K562 (cell line): ENCODE results near the genes TNPO3 and SMKR1.

- RAMPAGE, long total RNA, result start-site peak on the minus strand at chr7:129054895-129054933, 397 and 368 reads in 2 replicates; start-site peak on the minus strand at chr7:129055063-129055129, 1,779 and 1,082 reads in 2 replicates; start-site peak on the plus strand at chr7:129055226-129055234, 36 and 27 reads in 2 replicates
- RRBS, result 3% methylated on average over 6 of the region's 67 CpGs
PRO-cap:
- standard, result bidirectional peak, plus-strand start at chr7:129054624, minus-strand start at chr7:129054494; unidirectional peak, plus-strand start at chr7:129054430; bidirectional peak, plus-strand start at chr7:129055226, minus-strand start at chr7:129054880
- CoPRO, capped RNA only, 2 experiments, result peak in 2 of 2 experiments; most common plus-strand start chr7:129054624 (in 2); most common minus-strand start chr7:129054880 (in 2)
- CoPRO, capped and uncapped RNA, 2 experiments, result peak in 2 of 2 experiments; most common plus-strand start chr7:129055226 (in 2); most common minus-strand start chr7:129055111 (in 2)
- CoPRO, uncapped RNA only, 2 experiments, result peak in 2 of 2 experiments; most common plus-strand start chr7:129054652 (in 1); most common minus-strand start chr7:129055071 (in 2)
CAGE:
- cytosol, long polyA plus RNA, result start-site peak on the minus strand at chr7:129054892-129054927, 519 and 398 reads in 2 replicates; start-site peak on the minus strand at chr7:129055091-129055117, 703 and 91 reads in 2 replicates
- long polyA plus RNA, result start-site peak on the minus strand at chr7:129054892-129054927, 458 and 572 reads in 2 replicates; start-site peak on the minus strand at chr7:129055084-129055111, 308 and 133 reads in 2 replicates
- nucleolus, long total RNA, result no peak
- nucleus, long polyA plus RNA, result start-site peak on the minus strand at chr7:129054893-129054927, 293 and 346 reads in 2 replicates; start-site peak on the minus strand at chr7:129055088-129055117, 425 and 515 reads in 2 replicates
These were observed at the start of gene TNPO3 for GRCh38 chr7:129054361-129055438. Gene TNPO3, minus strand, starts transcription at chr7:129055111.

DNA sequence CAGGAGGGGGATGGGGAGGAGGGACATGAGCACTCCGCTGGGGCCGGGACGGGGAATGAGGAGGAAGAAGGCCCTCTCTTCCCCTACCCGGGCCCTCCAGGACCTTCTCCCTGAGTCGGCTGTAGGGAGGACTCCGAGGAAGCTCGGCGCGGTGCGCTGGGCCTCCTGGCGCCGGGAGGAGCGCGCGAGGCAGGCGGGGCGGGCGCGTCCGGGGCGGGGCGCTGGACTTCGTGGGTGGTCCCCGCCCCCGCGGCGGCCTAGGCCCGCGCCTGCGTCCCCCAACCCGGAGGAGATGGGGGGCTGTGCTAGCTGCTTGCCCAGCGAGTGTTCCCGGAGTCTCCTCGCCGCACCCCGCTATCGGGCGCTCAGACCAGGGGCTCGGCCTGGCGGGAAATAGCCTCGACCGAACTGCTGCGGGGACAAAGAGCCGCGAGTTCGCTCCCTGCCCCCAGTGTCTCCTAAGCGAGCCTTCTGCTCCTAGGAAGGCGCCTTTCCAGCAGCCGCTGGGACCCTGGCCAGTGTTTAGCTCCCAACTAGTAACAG, 19.2 kb upstream of the SMO start:
- RAMPAGE, long total RNA, result no peak
- RRBS, result 4% methylated on average over 28 of the region's 49 CpGs
PRO-cap:
- standard, result bidirectional peak, plus-strand start at position 286 of the sequence, minus-strand start at position 135 of the sequence
- CoPRO, capped RNA only, 2 experiments, result peak in 1 of 2 experiments; most common plus-strand start position 226 of the sequence (in 1); most common minus-strand start position 132 of the sequence (in 1)
- CoPRO, capped and uncapped RNA, 2 experiments, result no peak in any of the 2 experiments
- CoPRO, uncapped RNA only, 2 experiments, result peak in 1 of 2 experiments; most common plus-strand start position 325 of the sequence (in 1); most common minus-strand start position 132 of the sequence (in 1)
CAGE:
- cytosol, long polyA plus RNA, result no peak
- long polyA plus RNA, result no peak
- nucleolus, long total RNA, result no peak
- nucleus, long polyA plus RNA, result no peak

DNA sequence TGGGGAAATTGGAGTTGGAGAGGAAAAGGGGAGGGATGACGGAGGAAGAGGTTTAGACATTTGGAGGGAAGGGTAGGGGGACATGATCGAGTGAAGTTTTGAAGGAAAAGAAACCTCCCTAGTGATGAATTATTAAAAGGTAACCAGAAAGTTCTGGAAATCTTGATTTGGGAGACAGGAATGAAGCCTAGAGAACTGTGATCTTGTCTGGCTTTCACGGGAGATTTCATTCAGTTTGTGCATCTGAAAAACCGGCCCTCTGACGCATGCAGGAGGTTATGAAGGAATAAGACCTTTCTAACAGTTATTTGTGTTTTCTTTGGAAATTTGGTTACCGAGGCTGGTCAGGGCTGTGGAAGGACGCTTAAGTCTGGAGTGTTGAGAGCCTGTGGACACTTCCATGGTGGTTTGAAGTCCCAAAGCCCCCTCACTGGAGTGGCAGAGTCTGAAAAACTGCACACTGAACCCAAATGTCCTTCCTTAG, 1.5 kb downstream of the SMO start:
- RAMPAGE, long total RNA, result no peak
- RRBS, result no CpG with 5 or more reads among the region's 7 CpGs
PRO-cap:
- standard, result no peak
- CoPRO, capped RNA only, 2 experiments, result no peak in any of the 2 experiments
- CoPRO, capped and uncapped RNA, 2 experiments, result no peak in any of the 2 experiments
- CoPRO, uncapped RNA only, 2 experiments, result no peak in any of the 2 experiments
CAGE:
- cytosol, long polyA plus RNA, result no peak
- long polyA plus RNA, result no peak
- nucleolus, long total RNA, result no peak
- nucleus, long polyA plus RNA, result no peak

- RAMPAGE, long total RNA, result no peak
- RRBS, result 25% methylated on average over 68 of the region's 123 CpGs
PRO-cap:
- standard, result bidirectional peak, plus-strand start at chr7:129502552, minus-strand start at chr7:129502347
- CoPRO, capped RNA only, 2 experiments, result peak in 2 of 2 experiments; most common plus-strand start chr7:129502550 (in 1); most common minus-strand start chr7:129502386 (in 2)
- CoPRO, capped and uncapped RNA, 2 experiments, result peak in 2 of 2 experiments; most common plus-strand start chr7:129502365 (in 1); most common minus-strand start chr7:129502386 (in 2)
- CoPRO, uncapped RNA only, 2 experiments, result no peak in any of the 2 experiments
CAGE:
- cytosol, long polyA plus RNA, result no peak
- long polyA plus RNA, result no peak
- nucleolus, long total RNA, result no peak
- nucleus, long polyA plus RNA, result no peak
These were observed at the start of gene SMKR1 for GRCh38 chr7:129501850-129503084. Gene SMKR1, plus strand, starts transcription at chr7:129502531.

DNA sequence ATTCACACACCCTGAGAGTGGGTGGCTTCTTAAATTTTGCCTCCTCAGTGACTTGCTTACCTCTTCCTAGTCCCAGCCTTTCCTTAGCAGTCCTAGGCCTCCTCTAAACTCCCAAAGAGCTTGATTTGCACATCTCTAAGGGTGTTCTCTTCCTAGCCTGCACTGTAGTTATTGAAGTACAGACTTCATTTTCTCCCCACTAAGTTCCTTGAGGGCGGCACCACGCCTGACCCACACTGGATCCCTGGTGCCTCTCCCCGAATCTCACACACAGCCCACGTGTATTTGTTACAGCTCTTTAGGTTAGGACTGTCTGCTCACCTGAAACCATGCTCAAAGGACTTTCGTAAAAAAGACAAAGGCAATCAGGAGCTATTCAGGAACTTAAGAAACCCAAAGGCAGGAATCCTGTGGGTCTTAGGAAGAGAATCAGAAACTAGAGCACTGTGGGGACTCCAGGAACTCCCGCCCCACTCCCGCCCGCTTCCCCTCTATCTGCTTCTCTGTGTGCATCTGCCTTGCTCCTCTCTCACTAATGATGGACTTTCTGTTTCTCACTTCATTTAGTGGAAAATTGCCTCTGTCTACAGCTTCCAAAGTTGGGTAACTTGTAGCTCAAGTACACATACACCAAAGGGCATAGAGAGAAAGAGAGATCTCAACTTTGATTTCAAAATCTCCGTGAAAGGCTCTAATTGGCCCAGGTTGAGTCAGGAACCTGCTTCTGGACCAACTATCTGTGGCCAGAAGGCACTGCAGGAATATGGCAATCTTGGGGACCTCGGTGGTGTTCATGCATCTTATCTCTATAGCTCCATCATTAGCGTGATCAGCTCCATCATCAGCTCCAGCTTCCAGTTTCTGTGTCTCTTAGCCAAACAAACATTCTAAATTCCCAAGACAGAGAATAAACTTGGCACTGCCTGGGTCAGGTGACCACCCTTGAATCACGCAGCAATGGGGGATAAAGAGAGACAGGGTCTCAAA, 5.9 kb upstream of the NRF1 start:
- RAMPAGE, long total RNA, result no peak
- RRBS, result no CpG with 5 or more reads among the region's 12 CpGs
PRO-cap:
- standard, result unidirectional peak, minus-strand start at position 167 of the sequence; unidirectional peak, minus-strand start at position 498 of the sequence
- CoPRO, capped RNA only, 2 experiments, result no peak in any of the 2 experiments
- CoPRO, capped and uncapped RNA, 2 experiments, result peak in 2 of 2 experiments; most common minus-strand start position 49 of the sequence (in 1)
- CoPRO, uncapped RNA only, 2 experiments, result peak in 2 of 2 experiments; most common minus-strand start position 201 of the sequence (in 1)
CAGE:
- cytosol, long polyA plus RNA, result no peak
- long polyA plus RNA, result no peak
- nucleolus, long total RNA, result no peak
- nucleus, long polyA plus RNA, result no peak

- RAMPAGE, long total RNA, result no peak
- RRBS, result 0% methylated on average over 3 of the region's 17 CpGs
PRO-cap:
- standard, result no peak
- CoPRO, capped RNA only, 2 experiments, result no peak in any of the 2 experiments
- CoPRO, capped and uncapped RNA, 2 experiments, result no peak in any of the 2 experiments
- CoPRO, uncapped RNA only, 2 experiments, result no peak in any of the 2 experiments
CAGE:
- cytosol, long polyA plus RNA, result no peak
- long polyA plus RNA, result no peak
- nucleolus, long total RNA, result no peak
- nucleus, long polyA plus RNA, result no peak
These were observed 341 bp upstream of the NRF1 start for GRCh38 chr7:129611221-129611536.

DNA sequence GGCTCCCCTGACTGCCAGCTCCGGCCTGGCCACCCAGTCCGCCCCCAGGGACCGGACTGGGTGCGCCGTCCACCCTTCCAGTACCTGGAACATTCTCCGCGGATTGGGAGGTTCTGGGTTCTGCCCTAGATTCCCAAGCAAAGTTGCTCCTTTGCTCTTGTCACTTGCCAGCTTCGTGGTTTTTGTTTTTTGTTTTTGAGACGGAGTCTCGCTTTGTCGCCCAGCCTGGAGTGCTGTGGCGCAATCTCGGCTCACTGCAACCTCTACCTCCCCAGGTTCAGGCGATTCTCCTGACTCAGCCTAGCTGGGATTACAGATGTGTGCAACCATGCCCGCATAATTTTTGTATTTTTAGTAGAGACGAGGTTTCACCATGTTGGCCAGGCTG, 126.6 kb downstream of the UBE2H start:
- RAMPAGE, long total RNA, result no peak
- RRBS, result 30% methylated on average over 1 of the region's 16 CpGs
PRO-cap:
- standard, result no peak
- CoPRO, capped RNA only, 2 experiments, result no peak in any of the 2 experiments
- CoPRO, capped and uncapped RNA, 2 experiments, result no peak in any of the 2 experiments
- CoPRO, uncapped RNA only, 2 experiments, result no peak in any of the 2 experiments
CAGE:
- cytosol, long polyA plus RNA, result no peak
- long polyA plus RNA, result no peak
- nucleolus, long total RNA, result no peak
- nucleus, long polyA plus RNA, result no peak

DNA sequence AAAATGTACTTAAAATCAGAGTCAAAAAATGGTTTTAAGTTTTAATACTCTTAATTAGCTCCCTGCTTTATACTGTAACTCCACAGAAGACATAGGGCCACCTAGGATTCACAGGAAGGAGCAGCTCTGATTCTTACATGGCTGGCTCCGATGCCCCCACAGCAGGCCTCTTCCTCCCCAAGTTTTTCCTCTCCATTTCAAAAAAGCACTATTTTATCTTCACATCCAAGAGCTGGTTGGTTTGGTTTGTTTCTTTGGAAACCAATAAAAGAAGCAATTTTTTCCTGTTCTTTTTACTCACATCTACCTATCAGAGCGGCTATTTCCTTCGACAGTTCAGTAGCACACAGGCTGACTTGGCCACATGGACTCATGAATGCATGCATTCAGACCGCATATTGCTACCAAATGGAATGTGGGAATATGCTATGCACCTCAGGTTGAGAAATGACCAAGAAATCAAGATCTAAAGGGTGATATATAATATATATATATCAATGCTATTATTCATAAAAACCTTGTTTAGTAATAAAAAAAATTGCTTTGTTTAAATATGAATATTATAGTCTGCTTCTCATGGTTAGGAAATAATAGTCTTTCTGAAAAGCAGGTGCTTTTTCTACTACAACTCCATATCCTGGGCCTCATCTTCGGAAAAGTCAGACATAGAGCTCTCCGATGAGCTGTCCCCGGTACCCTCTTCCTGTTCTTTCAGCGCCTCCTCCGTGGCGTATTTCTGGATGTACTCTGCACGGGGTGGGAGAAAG, 118.3 kb downstream of the UBE2H start:
- RAMPAGE, long total RNA, result no peak
- RRBS, result no CpG with 5 or more reads among the region's 11 CpGs
PRO-cap:
- standard, result no peak
- CoPRO, capped RNA only, 2 experiments, result no peak in any of the 2 experiments
- CoPRO, capped and uncapped RNA, 2 experiments, result no peak in any of the 2 experiments
- CoPRO, uncapped RNA only, 2 experiments, result no peak in any of the 2 experiments
CAGE:
- cytosol, long polyA plus RNA, result no peak
- long polyA plus RNA, result no peak
- nucleolus, long total RNA, result no peak
- nucleus, long polyA plus RNA, result no peak

- RAMPAGE, long total RNA, result no peak
- RRBS, result no CpG with 5 or more reads among the region's 12 CpGs
PRO-cap:
- standard, result unidirectional peak, plus-strand start at chr7:129949112
- CoPRO, capped RNA only, 2 experiments, result no peak in any of the 2 experiments
- CoPRO, capped and uncapped RNA, 2 experiments, result no peak in any of the 2 experiments
- CoPRO, uncapped RNA only, 2 experiments, result no peak in any of the 2 experiments
CAGE:
- cytosol, long polyA plus RNA, result no peak
- long polyA plus RNA, result no peak
- nucleolus, long total RNA, result no peak
- nucleus, long polyA plus RNA, result no peak
These were observed 4.0 kb downstream of the UBE2H start for GRCh38 chr7:129948731-129949226.

GRCh38 chr7:129950965-129951879, 1.5 kb downstream of the UBE2H start:
- RAMPAGE, long total RNA, result no peak
- RRBS, result 20% methylated on average over 1 of the region's 6 CpGs
PRO-cap:
- standard, result no peak
- CoPRO, capped RNA only, 2 experiments, result no peak in any of the 2 experiments
- CoPRO, capped and uncapped RNA, 2 experiments, result no peak in any of the 2 experiments
- CoPRO, uncapped RNA only, 2 experiments, result no peak in any of the 2 experiments
CAGE:
- cytosol, long polyA plus RNA, result no peak
- long polyA plus RNA, result no peak
- nucleolus, long total RNA, result no peak
- nucleus, long polyA plus RNA, result no peak

DNA sequence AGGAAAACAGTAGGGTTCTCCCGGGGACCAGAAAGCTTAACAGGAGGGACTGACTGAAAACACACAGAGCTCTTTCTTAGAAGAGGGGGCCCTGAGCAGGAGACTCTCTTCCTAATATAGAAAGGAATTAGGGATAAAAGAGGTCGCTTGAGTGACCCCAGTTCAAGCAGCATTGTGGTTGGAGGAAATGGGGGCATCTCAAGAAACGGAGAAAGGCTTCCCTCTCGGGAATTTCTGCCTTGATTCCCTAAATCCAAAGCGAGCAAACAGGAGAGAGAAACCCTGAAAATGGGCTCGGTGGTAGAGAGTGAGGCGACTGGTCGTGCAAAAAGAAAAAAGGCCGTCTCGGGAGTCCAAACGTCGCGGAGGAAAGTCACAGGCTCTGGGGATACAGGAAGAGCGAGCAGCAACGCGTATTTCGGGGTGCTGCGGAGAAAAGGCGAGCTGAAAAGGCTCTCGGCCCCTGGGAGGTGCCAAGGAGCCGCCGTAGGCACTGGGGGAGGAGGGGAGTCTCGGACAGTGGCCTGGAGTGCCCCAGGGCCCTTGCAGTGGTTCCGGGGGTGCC, 798 bp downstream of the UBE2H start:
- RAMPAGE, long total RNA, result no peak
- RRBS, result 0% methylated on average over 1 of the region's 24 CpGs
PRO-cap:
- standard, result no peak
- CoPRO, capped RNA only, 2 experiments, result no peak in any of the 2 experiments
- CoPRO, capped and uncapped RNA, 2 experiments, result no peak in any of the 2 experiments
- CoPRO, uncapped RNA only, 2 experiments, result no peak in any of the 2 experiments
CAGE:
- cytosol, long polyA plus RNA, result no peak
- long polyA plus RNA, result no peak
- nucleolus, long total RNA, result no peak
- nucleus, long polyA plus RNA, result no peak

DNA sequence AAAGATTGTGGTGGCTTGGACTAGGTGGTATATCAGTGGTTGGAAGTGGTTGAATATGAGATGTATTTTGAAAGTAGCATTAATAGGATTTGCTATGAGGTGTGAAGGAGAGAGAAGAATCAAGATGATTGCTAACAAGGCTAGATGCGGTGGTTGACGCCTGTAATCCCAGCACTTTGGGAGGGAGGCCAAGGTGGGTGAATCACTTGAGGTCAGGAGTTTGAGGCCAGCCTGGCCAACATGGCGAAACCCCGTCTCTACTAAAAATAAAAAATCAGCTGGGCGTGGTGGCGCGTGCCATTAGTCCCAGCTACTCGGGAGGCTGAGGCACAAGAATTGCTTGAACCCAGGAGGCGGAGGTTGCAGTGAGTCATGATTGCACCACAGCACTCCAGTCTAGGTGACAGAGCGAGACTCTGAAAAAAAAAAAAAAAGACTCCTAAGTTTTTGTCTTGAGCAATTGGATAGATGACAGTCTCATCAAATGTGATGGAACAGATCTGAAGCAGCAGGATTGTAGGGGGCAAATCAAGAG, 14.1 kb downstream of the KLHDC10 start:
- RAMPAGE, long total RNA, result no peak
- RRBS, result no CpG with 5 or more reads among the region's 10 CpGs
PRO-cap:
- standard, result no peak
- CoPRO, capped RNA only, 2 experiments, result no peak in any of the 2 experiments
- CoPRO, capped and uncapped RNA, 2 experiments, result no peak in any of the 2 experiments
- CoPRO, uncapped RNA only, 2 experiments, result peak in 1 of 2 experiments; most common plus-strand start position 442 of the sequence (in 1)
CAGE:
- cytosol, long polyA plus RNA, result no peak
- long polyA plus RNA, result no peak
- nucleolus, long total RNA, result no peak
- nucleus, long polyA plus RNA, result no peak

DNA sequence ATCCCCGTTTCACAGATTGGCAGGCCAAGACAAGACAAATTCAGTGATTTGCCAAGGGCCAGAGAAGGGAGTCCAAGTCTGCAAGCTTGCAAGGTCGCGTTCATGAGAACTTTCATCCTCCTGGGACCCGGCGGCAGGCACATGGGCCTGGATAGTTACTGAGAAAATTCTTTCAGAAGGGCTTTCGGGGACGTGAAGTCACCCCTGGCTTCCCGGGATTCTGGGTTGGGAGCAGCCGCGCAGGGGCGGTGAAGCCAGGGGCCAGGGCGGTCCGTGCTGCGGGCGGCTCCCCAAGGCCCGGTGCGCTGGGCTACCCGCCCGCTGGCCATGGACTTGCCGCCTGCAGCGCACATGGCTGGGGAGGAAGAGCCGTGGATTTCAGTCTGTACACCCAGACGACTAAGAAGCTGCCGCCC, 64.7 kb downstream of the TMEM209 start:
- RAMPAGE, long total RNA, result no peak
- RRBS, result 96% methylated on average over 13 of the region's 24 CpGs
PRO-cap:
- standard, result no peak
- CoPRO, capped RNA only, 2 experiments, result no peak in any of the 2 experiments
- CoPRO, capped and uncapped RNA, 2 experiments, result no peak in any of the 2 experiments
- CoPRO, uncapped RNA only, 2 experiments, result no peak in any of the 2 experiments
CAGE:
- cytosol, long polyA plus RNA, result no peak
- long polyA plus RNA, result no peak
- nucleolus, long total RNA, result no peak
- nucleus, long polyA plus RNA, result no peak

GRCh38 chr7:130201616-130202831, 3.2 kb downstream of the TMEM209 start:
- RAMPAGE, long total RNA, result no peak
- RRBS, result no CpG with 5 or more reads among the region's 11 CpGs
PRO-cap:
- standard, result unidirectional peak, minus-strand start at chr7:130201972
- CoPRO, capped RNA only, 2 experiments, result peak in 2 of 2 experiments; most common plus-strand start chr7:130201972 (in 1); most common minus-strand start chr7:130201972 (in 2)
- CoPRO, capped and uncapped RNA, 2 experiments, result peak in 2 of 2 experiments; most common plus-strand start chr7:130201970 (in 1); most common minus-strand start chr7:130201954 (in 1)
- CoPRO, uncapped RNA only, 2 experiments, result peak in 2 of 2 experiments; most common plus-strand start chr7:130202233 (in 1); most common minus-strand start chr7:130202135 (in 1)
CAGE:
- cytosol, long polyA plus RNA, result no peak
- long polyA plus RNA, result no peak
- nucleolus, long total RNA, result no peak
- nucleus, long polyA plus RNA, result no peak

- RAMPAGE, long total RNA, result no peak
- RRBS, result no CpG with 5 or more reads among the region's 11 CpGs
PRO-cap:
- standard, result no peak
- CoPRO, capped RNA only, 2 experiments, result no peak in any of the 2 experiments
- CoPRO, capped and uncapped RNA, 2 experiments, result no peak in any of the 2 experiments
- CoPRO, uncapped RNA only, 2 experiments, result no peak in any of the 2 experiments
CAGE:
- cytosol, long polyA plus RNA, result no peak
- long polyA plus RNA, result no peak
- nucleolus, long total RNA, result no peak
- nucleus, long polyA plus RNA, result no peak
These were observed 11.0 kb upstream of the CPA1 start for GRCh38 chr7:130369078-130369816.

DNA sequence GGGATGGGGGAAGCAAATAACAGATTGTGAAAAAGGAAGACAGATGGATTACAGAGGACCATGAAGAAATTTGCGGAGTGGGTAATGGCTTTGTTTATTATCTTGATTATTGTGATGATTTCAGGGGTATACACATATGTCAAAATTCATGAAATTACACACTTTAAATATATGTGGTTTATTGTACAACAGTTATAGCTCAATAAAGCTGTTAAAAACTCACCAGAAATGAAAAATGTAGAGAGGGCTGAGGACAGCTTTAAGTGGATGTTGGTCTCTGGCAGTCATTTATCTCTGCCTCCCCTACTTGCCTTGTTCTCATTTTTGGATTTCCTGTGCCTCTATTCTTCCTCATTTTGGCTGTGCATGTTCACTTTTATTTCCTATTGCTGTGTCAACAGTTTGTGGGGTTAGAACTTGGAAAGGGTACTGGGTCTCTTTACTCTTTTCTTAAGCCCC, 18.7 kb upstream of the MEST start:
- RAMPAGE, long total RNA, result no peak
- RRBS, result no CpG with 5 or more reads among the region's 1 CpG
PRO-cap:
- standard, result no peak
- CoPRO, capped RNA only, 2 experiments, result no peak in any of the 2 experiments
- CoPRO, capped and uncapped RNA, 2 experiments, result no peak in any of the 2 experiments
- CoPRO, uncapped RNA only, 2 experiments, result no peak in any of the 2 experiments
CAGE:
- cytosol, long polyA plus RNA, result no peak
- long polyA plus RNA, result no peak
- nucleolus, long total RNA, result no peak
- nucleus, long polyA plus RNA, result no peak

GRCh38 chr7:130560818-130561360, 69.0 kb downstream of the MEST start:
- RAMPAGE, long total RNA, result no peak
- RRBS, result no CpG with 5 or more reads among the region's 2 CpGs
PRO-cap:
- standard, result no peak
- CoPRO, capped RNA only, 2 experiments, result no peak in any of the 2 experiments
- CoPRO, capped and uncapped RNA, 2 experiments, result no peak in any of the 2 experiments
- CoPRO, uncapped RNA only, 2 experiments, result no peak in any of the 2 experiments
CAGE:
- cytosol, long polyA plus RNA, result no peak
- long polyA plus RNA, result no peak
- nucleolus, long total RNA, result no peak
- nucleus, long polyA plus RNA, result no peak